Measurements from ENCODE around the genes ZNF239 and OR13A1.

DNA sequence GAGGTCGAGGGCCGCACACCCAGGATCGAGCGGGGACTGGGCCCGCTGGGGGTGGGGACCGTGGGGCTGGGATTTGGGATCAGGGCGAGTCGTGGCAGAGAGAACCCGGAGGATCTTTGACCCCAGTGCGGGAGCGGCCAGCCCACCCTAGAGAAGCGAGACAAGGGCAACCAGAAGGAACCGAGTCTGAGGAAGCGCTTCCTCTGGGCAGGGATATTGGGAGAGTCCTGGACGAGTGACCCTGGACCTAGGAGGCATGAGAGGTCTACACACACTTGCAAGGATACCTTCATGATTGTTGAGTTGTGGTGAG lies 341 bp downstream of the ZNF487 start:
- PRO-cap, result no peak

- PRO-cap, result no peak
Observed at GRCh38 chr10:43451830-43452155, 14.9 kb downstream of the ZNF487 start.

GRCh38 chr10:43573768-43574835 lies at the start of gene ZNF239:
Gene ZNF239 (minus strand): TSS chr10:43574616.
- PRO-cap, result bidirectional peak, plus-strand start at chr10:43574677, minus-strand start at chr10:43574507

DNA sequence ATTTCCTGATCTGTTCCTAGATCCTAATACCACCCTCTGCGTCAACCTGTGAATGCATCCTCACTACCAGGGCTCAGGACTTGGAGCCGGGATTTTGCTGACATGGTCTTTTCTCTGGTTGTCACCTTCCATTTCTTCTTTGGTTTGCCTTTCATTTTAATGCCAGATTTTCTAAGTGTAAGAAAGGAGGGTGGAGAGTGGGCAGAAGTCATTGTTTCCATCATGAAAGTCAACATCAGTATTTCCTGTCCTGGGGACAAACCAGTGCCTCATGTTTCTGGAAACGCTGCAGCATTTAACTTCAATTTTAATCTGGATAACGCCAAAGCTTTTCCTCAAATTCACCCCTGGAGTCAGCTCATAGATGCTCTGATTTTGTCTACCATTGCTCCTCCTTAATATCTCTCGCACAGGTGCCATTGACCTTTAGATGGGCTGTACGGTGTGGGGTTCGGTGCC lies 210.5 kb upstream of the ZNF32 start:
- PRO-cap, result no peak

- PRO-cap, result no peak
Observed at GRCh38 chr10:44016705-44017259, 368.1 kb upstream of the ZNF32 start.

DNA sequence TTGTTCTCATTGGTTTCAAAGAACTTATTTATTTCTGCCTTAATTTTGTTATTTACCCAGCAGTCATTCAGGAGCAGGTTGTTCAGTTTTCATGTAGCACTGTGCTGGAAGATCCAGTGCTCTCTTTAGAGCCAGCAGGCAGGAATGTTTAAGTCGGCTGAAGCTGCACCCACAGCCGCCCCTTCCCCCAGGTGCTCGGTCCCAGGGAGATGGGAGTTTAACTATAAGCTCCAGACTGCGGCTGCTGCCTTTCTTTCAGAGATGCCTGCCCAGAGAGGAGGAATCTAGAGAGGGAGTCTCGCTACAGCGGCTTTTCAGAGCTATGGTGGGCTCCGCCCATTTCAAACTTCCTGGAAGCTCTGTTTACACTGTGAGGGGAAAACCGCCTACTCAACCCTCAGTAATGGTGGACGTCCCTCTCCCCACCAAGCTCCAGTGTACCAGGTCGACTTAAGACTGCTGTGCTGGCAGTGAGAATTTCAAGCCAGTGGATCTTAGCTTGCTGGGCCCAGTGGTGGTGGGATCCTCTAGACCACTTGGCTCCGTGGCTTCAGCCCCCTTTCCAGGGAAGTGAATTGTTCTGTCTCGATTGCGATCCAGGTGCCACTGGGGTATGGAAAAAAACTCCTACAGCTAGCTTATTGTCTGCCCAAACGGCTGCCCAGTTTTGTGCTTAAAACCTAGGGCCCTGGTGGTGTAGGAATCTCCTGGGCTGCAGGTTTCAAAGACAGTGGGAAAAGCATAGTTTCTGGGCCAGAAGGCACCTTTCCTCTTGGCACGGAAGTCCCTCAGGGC lies 135.4 kb downstream of the CXCL12 start:
- PRO-cap, result no peak

- PRO-cap, result no peak
Observed at GRCh38 chr10:44294666-44295183, 90.2 kb downstream of the CXCL12 start.

DNA sequence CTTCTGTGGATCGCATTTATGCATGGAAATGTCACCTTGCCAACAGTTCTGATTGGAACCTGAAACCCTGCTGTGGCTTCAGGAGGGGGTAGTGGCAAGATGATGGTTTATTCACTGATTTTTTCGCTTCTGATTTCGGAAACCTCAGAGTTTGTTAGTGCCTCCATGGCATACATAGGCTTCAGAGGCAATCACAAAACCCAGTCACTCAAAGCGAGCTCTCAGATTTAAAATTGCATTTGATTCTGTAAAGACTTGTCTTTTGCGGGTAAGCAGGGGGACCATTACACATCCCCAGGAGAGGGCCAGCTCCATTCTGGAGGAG lies 7.5 kb downstream of the CXCL12 start:
- PRO-cap, result no peak

DNA sequence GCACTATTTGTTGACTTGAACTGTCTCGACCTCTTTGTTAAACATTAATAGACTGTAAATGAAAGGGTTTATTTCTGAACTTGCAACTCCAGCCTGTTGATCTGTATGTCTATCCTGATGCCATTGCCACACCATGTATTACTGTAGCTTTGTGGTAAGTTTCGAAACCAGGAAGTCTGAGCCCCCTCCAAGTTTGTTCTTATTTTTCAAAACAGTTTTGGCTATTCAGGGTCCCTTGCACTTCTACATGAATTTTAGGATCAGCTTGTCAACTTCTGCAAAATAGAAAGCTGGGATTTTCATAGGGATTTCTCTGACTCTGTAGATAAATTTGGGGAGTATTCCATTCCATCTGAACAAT lies 19.5 kb upstream of the RASSF4 start:
- PRO-cap, result no peak

GRCh38 chr10:44976299-44976737 lies 2.3 kb downstream of the DEPP1 start:
- PRO-cap, result no peak

- PRO-cap, result no peak
Observed at GRCh38 chr10:44997924-44998722, 2.6 kb upstream of the ZNF22 start.

GRCh38 chr10:45315314-45315854 lies at the start of gene OR13A1:
Gene OR13A1 (minus strand): TSS chr10:45315608.
- PRO-cap, result no peak

DNA sequence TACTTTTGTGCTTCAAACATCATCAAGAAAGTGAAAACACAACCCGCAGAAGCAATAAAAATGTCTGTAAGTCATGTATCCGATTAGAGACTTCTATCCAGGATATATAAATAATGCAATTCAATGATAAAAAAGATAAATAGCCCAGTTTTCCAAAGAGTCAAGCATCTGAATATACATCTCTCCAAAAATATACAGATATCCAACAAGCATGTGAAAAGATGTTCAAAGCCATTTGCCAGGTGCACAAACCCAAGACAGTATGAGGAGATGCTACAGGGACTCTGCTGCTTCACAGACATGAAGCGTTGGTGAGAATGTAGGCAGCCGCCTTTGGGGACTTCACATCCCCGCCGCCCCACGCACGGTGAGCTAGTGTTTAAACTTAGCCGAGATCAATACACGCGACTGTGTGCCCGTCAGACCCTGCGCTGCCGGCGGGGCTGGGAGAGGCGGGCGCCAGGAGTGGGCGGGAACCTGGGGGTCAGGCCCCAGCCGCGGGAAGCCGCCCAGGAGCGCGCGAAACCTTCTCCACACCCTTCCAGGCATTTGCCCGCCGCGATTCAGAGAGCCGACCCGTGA lies 1.0 kb upstream of the ALOX5 start:
- PRO-cap, result no peak

- PRO-cap, result no peak
Observed at GRCh38 chr10:45410617-45411272, 36.7 kb downstream of the ALOX5 start.

DNA sequence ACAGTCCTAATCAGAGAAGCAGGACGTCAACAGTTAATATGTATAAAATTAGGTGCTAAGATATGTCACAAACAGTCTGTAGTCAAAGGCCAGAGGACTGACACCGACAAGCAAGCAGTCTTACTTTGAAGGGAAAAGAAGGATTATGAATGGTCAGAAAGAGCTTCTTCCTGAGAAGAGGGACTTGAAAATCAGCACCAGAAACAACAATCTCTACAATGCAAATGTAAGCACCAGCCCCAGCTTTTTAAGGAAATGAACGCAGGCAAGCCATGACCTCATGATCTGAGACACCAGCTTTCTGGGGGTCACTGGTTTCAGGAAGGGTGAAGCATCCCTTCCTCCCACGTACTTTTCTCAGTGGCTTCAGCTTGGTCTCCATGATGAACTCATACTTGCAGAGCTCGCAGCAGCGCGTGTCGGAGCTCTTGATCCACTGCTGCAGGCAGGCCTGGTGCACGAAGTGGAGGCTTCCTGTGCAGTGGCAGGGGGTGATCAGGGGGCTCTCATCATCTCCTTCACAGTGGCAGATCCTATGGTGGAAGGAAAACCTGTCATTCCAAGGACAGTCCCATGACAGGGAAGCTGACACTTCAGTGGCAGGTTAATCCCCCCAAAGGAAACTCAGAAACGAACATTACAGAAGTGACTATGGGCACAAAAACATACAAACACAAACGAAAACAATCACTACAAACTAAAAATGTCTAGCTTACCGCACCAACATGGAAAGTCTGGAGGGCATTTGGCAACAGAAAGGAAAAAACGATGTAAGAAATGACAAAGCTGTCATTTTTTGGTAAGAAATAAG lies 74.1 kb downstream of the MARCHF8 start:
- PRO-cap, result no peak

GRCh38 chr10:45580185-45581529 lies 45.5 kb upstream of the MARCHF8 start:
- PRO-cap, result no peak

- PRO-cap, result no peak
Observed at GRCh38 chr10:45871430-45872179, 24.3 kb upstream of the AGAP4 start.

DNA sequence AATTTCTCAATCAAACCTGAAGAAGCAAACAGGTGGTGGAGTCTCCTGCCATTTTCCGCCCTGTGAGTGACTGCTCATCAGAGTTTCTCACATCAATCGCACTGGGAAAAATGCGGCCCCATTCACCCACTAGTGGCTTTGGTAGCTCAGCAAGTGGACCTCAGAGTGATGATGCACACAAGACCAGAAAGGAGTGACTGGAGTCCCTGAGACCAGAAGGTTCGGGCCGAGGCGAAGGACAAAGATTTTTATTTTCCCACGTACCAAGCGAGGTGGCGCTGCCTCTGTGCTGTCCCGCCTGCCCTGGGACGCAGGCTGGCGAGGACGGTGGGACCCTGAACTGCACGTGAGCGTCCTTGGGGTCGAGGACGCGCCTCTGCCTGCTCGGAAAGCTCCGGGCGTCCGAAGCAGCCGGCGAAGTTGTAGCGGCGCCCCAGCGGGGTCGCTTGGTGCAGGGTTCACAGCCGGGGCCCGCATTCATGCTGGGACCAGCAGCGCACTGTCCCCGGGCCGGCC lies 557 bp upstream of the TIMM23 start:
- PRO-cap, result no peak

GRCh38 chr10:46031998-46032374 lies 1.6 kb upstream of the NCOA4 start:
- PRO-cap, result no peak

DNA sequence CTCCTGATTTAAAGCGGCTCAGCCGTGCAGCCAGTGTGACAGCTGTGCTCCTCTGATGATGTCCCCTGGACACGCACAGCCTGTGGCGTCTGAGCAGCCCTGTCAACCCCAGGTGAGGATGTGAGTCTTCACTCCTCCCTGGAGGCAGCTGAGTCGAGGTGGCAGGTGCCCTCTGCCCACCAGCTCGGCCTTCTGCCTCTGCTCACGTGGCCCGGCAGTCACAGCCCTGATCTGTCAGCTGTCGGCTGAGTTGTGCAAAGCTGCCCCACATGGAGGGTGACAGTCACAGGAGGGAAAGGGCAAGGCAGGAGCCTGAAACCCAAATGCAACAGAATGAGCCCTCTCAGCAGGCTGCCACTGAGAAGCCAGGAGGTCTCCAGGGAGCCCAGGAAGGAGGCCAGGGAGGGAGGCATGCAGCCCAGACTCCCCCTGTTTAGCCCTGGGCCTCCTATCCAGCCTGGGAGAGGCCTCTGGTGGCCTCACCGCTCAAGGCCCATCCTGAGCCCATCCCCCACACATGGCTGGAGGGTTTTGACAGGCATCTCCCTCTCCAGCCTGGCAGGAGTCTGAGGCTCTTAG lies 13.3 kb downstream of the ANTXRL start:
- PRO-cap, result no peak

All from osteocyte (in vitro differentiated cells).